Duodenum (tissue), 1 donor: ENCODE measurements around the gene ASTN2.

GRCh38 chr9:115944532-115945281, 208.9 kb upstream of the PAPPA start:
- PRO-cap = no peak

GRCh38 chr9:116322974-116323575, 169.5 kb downstream of the PAPPA start:
- PRO-cap = no peak

DNA sequence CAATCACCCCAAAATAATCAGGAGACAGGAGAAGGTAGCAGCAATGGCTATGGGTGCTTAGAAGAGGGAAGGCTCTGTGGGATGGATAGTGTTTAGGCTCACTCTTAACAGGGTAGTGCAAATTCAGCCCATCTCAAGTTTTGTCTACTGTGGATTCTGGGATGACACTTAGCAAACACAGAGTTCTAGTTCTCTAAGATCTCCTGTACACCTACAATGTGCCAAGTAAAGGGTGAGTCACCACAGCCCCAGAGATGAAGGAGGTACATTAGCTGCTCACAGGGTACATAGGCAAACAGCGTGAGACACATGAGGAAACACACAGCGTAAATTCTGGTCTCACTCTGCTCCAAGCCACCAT, 9.0 kb downstream of the ASTN2 start:
- PRO-cap = no peak

- PRO-cap = no peak
These were observed at the start of gene ASTN2 for GRCh38 chr9:117414961-117415493. ASTN2 (minus strand) TSS chr9:117415057.

- PRO-cap = no peak
These were observed 726.0 kb downstream of the BRINP1 start for GRCh38 chr9:118643104-118643694.

DNA sequence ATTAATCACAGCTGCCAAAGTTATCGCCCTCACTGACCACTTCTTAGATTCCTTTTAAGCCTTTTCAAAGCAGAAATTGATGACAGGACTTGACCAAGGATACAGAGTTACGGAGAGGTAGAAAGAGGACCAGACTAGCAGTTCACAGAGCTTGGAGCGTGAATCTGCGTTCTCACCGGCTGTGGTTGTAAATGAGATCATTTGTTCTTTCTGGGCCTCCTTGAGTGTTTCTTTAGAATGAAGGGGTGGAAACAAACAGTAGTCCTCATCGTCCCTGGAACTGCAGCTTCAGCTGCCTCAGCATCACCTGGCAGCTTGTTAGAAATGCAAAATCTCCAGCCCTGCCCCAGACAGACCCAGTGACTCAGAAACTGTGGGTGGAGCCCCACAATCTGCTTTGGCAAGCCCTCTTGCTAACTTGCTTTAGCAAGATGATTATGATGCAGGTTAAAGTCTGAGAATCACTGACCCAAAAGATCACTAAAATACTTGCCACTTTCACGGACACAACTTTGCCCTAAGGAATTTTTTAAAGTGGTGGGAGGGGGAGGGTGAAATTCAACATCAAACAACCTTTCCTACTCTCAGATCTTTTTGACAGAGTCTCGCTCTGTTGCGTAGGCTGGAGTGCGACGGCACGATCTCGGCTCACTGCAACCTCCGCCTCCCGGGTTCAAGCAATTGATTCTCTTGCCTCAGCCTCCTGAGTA, 86.1 kb downstream of the BRINP1 start:
- PRO-cap = no peak

GRCh38 chr9:120390609-120391184, 189.3 kb downstream of the CDK5RAP2 start:
- PRO-cap = no peak

- PRO-cap = no peak
These were observed 185.7 kb downstream of the CDK5RAP2 start for GRCh38 chr9:120394199-120394785.

- PRO-cap = no peak
These were observed 143.1 kb downstream of the CDK5RAP2 start for GRCh38 chr9:120436909-120437219.

DNA sequence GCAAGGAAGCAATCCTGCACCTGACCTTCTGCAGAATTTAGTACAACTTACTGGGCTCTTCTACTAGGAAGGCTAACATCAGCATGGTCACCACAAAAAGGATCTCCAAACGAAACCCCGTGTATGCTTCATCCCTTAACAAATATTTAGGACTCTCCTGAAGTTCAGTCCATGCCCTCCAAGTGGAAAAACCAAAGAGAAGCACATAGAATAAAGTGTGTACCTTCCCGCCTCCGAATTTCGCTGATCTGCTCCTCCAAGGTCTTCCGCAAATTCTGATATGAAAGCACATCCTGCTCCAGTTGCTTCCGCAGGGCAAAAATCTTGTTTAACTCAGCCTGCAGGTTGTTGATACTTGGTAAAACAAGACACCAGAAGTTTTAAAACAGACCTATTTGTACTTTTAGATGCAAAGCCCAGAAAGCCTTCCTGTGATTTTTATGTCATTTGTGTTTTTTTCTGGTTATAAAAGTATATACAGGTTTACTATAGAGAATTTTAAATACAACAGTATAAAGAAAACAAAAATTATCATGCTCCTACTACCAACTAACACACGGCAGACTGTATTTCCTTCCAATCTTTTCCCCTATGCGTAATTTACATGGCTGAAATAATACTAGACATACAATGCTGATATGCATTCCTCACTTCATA, 108.3 kb downstream of the CDK5RAP2 start:
- PRO-cap = no peak

DNA sequence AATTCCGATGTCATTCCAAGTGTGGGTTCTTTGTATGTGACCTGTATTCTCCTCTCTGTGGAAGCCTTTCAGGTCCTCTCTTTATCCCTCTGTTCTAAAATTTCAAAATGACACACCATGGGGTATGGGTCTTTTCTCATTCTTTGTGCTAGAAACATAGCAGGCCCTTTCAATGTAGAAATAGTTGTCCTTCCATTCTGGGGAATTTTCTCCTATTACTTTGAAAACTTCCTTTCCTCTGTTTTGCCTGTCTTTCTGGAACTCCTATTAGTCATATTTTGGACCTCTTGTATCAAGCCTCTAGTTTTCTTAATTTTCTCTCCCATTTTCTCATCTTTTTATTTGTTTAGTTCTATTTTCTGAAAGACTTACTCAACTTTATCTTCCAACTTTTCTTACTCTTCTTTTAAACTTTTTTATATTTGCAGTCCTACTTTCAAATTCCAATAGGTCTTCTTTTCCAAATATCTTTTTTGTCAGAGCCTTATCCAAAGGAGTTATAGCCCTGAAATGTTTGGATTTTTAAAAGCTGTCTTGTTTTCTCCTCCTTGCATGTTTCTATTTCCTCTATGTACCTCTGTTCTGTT, 90.7 kb downstream of the CDK5RAP2 start:
- PRO-cap = no peak

GRCh38 chr9:120529859-120530483, 50.0 kb downstream of the CDK5RAP2 start:
- PRO-cap = no peak

- PRO-cap = no peak
These were observed 45.9 kb downstream of the CDK5RAP2 start for GRCh38 chr9:120533785-120534683.

DNA sequence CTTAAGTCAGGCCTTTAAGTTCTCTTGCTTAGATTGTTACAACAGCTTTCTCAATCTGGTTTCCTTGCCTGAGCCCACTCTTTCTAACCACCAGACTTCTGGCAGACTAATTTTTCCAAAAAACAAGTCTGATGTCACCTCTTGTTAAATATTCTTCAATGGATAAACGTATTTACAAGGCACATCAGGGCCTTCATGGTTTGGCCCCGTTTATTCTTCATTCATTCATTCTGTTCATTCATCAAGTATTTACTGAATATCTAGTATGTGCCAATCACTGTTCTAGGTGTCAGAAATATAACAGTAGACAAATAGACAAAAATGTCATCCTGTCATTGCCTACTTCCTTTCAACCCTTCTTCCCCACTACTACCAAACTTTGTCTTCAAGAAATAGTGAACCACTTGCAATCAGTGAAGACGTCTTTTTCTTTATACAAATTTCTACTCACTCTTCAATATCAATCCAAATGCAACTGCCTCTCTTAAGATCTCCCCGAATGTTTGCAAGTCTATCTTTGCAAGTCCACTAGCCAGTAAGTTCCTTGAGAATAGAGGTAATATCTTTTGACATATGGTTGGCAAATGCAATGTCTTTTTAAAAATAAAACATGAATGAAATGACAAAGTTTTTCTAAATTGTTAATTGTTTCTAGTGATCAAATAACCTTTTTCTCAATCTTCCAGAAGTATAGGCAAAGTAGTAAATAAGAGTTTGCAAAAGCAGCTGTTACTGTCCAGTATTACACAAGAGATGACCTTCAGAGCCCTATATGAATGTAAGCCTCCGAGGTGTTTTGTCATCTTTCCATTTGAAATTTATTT, 66.0 kb downstream of the MEGF9 start:
- PRO-cap = no peak

GRCh38 chr9:120680012-120680338, 34.3 kb downstream of the MEGF9 start:
- PRO-cap = no peak

DNA sequence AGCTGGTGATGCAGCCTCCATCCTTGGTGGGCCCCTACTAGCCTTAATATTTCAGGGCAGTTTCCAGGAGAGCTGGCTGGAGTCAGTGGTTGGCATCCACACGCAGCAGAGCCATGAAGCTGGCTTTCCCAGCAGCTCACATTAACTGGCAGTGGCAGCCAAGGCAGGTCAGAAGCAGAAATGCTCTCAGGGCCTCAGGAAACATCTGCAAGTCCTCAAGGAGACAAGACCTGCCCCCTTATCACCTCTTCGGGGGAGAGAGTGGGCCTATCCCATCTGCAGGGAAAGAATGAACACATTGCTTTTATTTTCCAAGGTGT, 20.8 kb upstream of the MEGF9 start:
- PRO-cap = no peak

- PRO-cap = no peak
These were observed 2.0 kb upstream of the PSMD5 start for GRCh38 chr9:120844634-120845277.

DNA sequence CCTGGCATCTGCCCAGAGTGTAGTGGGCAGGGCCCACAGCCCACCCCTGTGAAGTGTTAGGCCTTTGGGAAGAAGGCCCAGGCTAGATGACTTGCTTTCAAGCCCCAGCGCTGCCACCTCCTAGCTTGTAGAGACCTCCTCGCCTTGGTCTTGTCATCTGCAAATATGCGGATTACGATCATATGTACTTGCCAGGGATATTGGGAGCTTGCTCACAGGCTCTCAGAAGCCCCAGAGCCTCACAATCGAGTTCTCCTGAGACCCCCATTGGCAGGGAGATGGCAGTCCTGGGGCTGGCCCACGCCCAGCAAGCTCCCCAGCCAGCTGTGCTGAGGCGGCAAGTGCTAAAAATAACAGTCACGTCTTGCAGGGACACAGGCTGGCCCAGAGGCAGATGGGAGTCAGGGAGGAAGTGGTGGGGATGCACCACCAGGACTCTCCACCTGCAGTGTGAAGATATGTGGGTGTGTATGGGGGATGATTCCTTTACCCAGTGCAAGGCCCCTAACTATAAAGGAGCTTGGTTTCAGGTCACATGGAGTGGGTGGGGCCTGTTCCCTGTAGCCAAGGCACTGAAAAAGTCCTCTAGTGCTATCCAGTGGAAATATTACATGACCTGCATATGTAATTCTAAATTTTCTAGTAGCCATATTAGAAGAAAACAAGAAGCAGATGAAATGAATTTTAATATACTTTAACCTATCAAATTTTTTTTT, 20.1 kb upstream of the PHF19 start:
- PRO-cap = no peak

DNA sequence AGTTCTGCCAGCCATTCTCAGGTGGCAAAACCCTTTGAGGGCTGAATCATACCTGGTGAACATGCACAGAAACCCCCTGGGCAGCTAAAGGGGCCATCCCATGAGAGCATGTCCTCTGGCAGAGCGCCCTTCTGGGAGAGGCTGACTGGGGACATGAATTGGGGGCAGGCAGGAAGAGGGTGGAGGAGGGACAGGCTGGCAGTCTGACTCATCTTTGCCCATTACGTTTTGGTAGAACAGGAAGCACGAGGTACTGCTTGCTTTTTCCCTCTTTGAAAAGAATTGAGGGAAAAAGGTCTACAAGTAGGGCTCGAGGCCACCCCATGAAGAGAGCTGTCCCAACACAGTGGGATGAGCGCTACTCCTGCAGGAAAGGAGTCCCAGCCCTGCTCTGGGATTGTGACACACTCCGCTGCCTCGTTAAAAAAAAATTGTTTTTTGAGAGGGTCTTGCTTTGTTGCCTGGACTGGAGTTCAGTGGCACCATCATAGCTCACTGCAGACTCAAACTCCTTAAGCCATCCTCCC, 16.6 kb downstream of the TRAF1 start:
- PRO-cap = no peak

GRCh38 chr9:121053692-121054025, 3.6 kb upstream of the C5 start:
- PRO-cap = no peak